Breast epithelium (tissue), 2 donors: ENCODE measurements around the genes GNPNAT1 and DDHD1.

GRCh38 chr14:51989195-51989454 is 221 bp upstream of the RTRAF start:
- PRO-cap: bidirectional peak, plus-strand start at chr14:51989518, minus-strand start at chr14:51989374
- RAMPAGE, long total RNA, 2 experiments: no peak in any of the 2 experiments

DNA sequence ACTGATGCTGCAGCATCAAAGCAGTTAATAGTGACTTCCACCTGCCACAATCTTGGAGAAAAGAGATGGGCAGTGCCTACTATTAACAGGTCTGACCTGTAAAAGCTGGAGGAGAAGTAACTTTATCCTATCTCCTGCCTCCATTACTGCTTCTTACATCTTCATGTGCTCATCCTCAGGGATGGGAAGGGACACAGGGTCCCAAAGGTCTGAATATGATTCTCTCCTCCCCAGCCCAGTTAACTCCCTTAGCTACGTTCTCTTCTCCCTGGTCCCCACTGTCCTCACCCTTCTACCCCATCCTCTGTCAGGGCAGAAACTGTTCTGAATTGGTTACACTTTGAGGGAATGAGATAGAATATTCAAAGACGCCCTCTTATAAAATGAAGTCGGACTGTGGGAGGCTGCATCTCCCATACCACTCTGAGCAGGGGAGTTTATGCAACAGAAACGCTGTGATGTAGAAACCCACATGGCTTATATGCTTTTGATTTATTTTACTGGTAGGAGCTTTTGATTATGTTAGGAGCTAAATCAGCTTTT is 2.4 kb downstream of the PTGER2 start:
- PRO-cap: no peak
- RAMPAGE, long total RNA, 2 experiments: no peak in any of the 2 experiments

- PRO-cap: no peak
- RAMPAGE, long total RNA, 2 experiments: no peak in any of the 2 experiments
These were observed 61.5 kb downstream of the TXNDC16 start for GRCh38 chr14:52490758-52491309.

DNA sequence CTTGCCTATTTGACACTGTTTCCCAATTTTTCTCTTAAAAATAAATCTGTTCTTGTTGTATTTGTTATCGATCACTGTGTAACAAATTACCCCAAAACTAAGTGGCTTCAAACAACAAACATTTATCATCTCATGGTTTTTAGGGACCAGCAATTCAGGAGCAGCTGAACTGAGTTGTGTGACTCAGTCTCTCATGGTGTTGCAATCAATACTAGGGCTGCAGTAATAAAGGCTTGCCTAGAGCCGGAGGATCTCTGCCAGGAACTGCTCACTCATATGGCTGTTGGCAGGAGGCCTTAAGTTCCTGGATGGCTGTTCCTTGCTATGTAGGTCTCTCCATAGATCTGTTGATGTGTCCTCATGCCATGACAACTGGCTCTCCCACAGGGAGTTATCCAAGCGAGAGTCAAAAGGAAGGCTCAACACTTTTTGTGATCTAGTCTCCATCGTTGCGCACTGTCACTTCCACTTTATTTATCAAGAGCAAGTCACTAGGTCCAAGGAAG is 3.8 kb upstream of the PSMC6 start:
- PRO-cap: no peak
- RAMPAGE, long total RNA, 2 experiments: no peak in any of the 2 experiments

GRCh38 chr14:52771336-52771948 is 20.0 kb downstream of the GNPNAT1 start:
- PRO-cap: no peak
- RAMPAGE, long total RNA, 2 experiments: no peak in any of the 2 experiments

DNA sequence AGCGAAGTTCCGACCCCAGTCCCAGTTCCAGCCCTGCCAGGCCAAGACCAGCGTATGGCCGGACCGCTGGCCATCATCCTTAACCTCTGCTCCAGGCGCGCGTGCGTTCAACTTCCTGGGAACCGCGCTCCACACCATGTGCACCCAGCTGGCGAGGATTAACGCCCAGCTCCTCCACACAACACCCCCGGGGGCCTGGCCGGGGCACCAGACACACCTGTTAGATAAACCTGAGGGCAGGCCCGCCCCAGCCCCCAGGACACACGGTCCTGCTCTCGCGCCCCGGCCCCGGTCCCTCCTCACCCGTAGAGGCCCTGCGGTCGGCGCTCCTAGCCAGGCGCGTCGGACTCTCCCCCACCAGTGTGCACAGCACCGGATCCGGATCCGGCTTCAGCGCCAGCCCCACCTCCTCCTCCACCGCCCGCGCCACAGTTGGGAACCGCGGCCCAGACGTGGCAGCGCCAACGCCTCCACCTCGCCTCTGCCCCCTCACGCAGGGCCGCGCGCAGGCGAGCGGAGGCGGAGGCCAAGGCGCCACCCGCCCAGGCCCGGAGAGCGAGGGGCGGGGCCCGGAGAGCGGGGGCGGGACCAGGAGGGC is at the start of gene GNPNAT1:
GNPNAT1 (minus strand) TSS at position 483 of the 598 bp plus-strand sequence.
- PRO-cap: bidirectional peak, plus-strand start outside the sequence, minus-strand start at position 483 of the sequence
- RAMPAGE, long total RNA, 2 experiments: start-site peak on the minus strand in 1 of 2 experiments, centred at positions 364 to 511 of the sequence, 312 to 658 reads per replicate

DNA sequence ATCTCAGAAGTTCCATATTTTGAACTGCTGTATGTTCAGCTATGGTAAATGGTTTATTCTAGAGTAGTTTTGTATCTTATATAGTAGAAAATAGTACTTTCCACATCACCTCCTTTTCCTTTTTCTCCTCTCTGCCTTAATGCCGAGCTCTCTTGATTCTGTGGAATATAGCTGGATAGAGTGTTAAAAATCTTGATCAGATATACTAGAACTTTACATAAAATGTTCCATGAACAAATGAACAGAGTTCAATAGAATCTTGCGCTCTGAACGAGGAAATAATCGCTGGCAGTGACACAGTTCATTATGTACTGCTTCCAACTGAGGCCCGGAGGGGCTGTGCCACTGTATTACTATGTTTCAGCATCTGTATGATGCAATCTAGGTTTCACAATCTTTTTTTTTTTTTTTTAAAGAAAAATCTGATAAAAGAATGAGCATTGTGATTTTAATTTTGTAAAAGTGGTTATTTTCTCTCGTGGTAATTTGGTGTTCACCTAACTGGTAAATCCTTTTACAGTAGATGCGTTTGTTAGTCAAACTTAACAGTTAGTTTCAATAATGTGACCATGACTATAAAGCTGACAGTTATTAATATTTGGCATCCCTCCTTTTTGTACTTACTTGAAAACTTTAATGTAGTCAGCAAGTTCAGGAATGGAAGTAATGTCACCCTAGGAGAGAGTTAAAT is 77.2 kb downstream of the FERMT2 start:
- PRO-cap: no peak
- RAMPAGE, long total RNA, 2 experiments: no peak in any of the 2 experiments

- PRO-cap: no peak
- RAMPAGE, long total RNA, 2 experiments: no peak in any of the 2 experiments
These were observed 1.4 kb downstream of the DDHD1 start for GRCh38 chr14:53151522-53152277.

DNA sequence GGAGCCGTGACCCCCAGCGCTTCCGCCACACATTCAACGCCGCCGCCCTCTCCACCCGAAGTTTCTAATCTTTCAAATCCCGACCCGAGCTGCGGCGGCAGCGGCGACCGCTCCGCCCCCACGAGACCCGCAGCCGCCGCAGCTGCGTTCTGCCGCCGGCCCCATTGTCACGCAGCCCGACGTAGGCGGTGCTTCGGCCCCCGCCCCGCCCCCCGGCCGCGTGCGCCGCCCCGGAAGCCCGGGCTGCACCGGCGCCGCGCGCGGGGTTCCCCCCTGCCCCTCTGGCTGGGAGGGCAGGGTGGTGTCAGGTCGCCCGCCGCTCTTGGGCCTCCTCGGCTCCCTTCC is at the start of gene DDHD1:
DDHD1 (minus strand) TSS at position 190 of the 345 bp plus-strand sequence.
- PRO-cap: bidirectional peak, plus-strand start at position 284 of the sequence, minus-strand start at position 166 of the sequence
- RAMPAGE, long total RNA, 2 experiments: no peak in any of the 2 experiments

GRCh38 chr14:53858130-53858745 is 98.4 kb downstream of the BMP4 start:
- PRO-cap: no peak
- RAMPAGE, long total RNA, 2 experiments: no peak in any of the 2 experiments

DNA sequence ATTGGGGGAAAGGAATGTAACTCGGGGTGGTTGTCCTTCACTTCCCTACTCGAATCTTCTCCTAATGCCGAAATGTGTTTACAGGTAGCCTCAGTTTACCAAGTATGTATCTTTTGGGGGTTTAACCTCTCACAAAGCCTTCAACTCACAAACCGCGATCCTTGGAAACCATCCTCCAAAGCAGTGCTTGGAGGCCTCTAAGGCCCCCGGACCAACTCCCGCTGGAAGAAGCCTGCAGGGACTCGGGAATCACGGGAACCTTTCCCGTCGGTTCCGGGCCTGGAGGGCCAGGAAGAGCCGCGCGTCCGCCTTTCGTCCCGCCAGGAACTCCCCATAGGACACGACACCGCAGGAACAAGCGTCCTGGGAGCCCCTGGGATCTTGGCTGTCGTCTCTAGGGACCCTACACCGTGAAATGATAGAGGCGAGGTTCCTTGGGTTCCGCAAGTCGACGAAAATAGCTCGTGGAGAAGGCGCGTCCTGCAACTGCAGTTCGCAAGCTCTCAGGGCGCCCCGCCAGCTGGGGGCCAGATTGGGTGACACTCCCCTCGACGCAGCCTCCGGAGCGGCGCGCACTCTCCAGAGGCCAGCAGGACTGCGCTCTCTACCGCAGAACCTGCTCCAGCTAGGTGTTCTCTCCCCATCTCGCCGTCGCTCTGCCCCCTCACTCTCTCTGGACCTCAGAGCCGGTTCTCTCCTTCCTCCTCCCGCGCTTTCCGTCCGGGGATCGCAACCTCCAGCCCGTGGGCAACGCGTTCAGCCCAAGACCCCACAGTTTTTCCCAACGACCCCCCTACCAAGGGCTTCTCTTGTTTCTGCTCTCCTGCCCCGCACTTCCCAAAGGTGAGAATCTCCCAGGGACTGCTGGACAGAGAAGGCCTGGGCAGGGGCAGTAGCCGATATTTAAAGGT is 884 bp downstream of the BMP4 start:
- PRO-cap: bidirectional peak, plus-strand start at position 571 of the sequence, minus-strand start at position 522 of the sequence
- RAMPAGE, long total RNA, 2 experiments: no peak in any of the 2 experiments

- PRO-cap: no peak
- RAMPAGE, long total RNA, 2 experiments: no peak in any of the 2 experiments
These were observed 17.4 kb downstream of the CNIH1 start for GRCh38 chr14:54423785-54424129.

- PRO-cap: unidirectional peak, plus-strand start at chr14:54444043
- RAMPAGE, long total RNA, 2 experiments: no peak in any of the 2 experiments
These were observed 2.6 kb upstream of the CNIH1 start for GRCh38 chr14:54443694-54444244.

- PRO-cap: no peak
- RAMPAGE, long total RNA, 2 experiments: no peak in any of the 2 experiments
These were observed 73.9 kb downstream of the SAMD4A start for GRCh38 chr14:54640855-54641224.

DNA sequence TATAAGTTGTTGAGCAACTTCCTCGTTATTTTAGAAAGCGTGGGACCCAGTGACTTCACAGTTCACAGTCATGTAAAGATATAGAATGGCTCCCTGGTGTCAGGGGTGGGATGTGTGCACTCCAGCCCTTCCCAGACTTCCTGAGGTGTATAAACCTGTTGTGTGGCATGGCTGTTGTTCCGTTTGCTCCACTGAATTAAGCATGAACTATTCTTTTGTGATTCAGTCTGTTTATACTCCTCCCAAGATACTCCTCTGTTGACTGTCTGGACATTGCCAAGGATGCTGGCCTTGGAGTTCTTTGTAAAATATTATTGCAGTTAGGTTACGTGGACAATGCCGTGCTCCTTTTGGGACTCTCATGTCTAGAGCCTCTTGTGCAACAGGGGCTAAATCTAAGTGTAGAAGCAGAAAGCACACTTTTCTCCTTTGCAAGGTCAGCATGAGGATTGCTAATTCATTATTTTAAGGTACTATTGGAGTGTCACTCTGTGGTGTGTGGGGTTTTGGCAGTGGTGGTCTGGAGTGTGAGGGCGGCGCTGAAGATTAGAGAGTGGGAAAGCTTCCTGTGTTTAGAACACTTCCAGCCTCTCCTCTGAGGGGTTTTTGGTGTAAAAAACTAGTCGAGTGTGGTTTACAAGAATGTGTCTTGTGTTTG is 125.3 kb downstream of the SAMD4A start:
- PRO-cap: no peak
- RAMPAGE, long total RNA, 2 experiments: no peak in any of the 2 experiments

DNA sequence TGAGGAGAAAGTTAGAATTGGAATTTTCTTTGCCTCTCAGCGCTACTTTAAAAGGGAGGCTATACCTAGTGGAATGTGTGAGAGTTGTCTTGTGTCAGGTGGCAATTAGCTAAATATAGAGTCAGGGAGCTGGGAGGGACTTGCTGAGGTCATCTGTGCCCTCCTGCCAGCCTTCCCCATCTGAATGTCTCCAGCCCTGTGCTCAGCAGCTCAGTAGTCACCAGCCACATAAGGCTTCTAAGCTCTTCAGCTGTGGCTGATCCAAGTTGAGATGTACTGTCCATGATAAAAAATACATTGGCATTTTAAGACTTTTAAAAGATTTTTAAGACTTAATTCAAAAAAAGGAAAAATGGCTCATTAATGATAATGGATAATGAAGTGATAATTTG is 132.3 kb downstream of the SAMD4A start:
- PRO-cap: no peak
- RAMPAGE, long total RNA, 2 experiments: no peak in any of the 2 experiments

GRCh38 chr14:54735361-54736004 is 167.1 kb downstream of the GCH1 start:
- PRO-cap: no peak
- RAMPAGE, long total RNA, 2 experiments: no peak in any of the 2 experiments

DNA sequence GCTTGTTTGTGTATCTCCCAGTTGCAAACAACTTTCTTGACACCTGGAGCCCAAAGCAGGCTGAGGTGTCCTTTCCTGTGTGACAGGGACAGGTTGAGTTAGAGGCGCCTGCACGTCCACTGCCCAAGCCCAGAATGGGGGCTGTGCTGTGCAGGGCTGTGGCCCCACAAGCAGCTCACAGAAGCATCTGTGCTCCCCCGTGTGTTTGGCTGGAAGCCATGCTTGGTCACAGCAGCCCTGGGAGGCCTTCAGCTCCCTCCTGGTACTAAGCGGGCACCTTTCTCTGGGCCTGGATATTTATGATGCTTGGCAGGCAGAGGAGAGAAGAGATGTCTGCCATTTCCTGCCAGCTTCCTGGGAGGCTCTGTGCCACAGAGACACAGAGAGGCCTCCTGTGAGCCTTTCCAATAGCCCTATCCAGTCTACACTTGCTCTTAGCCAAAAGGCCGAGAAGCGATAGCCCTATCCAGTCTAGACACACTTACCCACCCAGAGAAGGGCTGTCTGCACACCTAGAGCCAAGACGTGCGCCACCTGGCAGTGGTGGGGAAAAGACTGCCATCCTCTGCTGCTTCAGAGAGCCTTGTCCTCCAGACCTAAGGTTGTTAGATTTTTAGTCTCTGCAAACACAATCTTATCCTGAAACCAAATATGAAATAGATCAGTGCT is 117.4 kb downstream of the GCH1 start:
- PRO-cap: no peak
- RAMPAGE, long total RNA, 2 experiments: no peak in any of the 2 experiments

- PRO-cap: no peak
- RAMPAGE, long total RNA, 2 experiments: no peak in any of the 2 experiments
These were observed 20.6 kb downstream of the GCH1 start for GRCh38 chr14:54881999-54882390.

GRCh38 chr14:55060622-55061249 is 9.3 kb downstream of the MAPK1IP1L start:
- PRO-cap: no peak
- RAMPAGE, long total RNA, 2 experiments: no peak in any of the 2 experiments